Peyer's patch (tissue), 4 donors: Measurements from ENCODE around the genes CHTOP and CFAP141.

- PRO-cap, result bidirectional peak, plus-strand start at chr1:153614437, minus-strand start at chr1:153614357
- RAMPAGE, long total RNA, 4 experiments, result start-site peak on the minus strand in 1 of 4 experiments, at chr1:153614728-153615019 at its widest, 126 to 196 reads per replicate
Observed at GRCh38 chr1:153614022-153615140, 1.4 kb upstream of the S100A16 start.

GRCh38 chr1:153633991-153634711, at the start of gene CHTOP:
Gene CHTOP, plus strand, starts transcription at chr1:153634066.
- PRO-cap, result bidirectional peak, plus-strand start at chr1:153634080, minus-strand start at chr1:153633853; bidirectional peak, plus-strand start at chr1:153634587, minus-strand start at chr1:153634333
- RAMPAGE, long total RNA, 4 experiments, result start-site peak on the plus strand in 3 of 4 experiments, at chr1:153634075-153634260 at its widest, 21 to 80 reads per replicate; start-site peak on the minus strand in 3 of 4 experiments, at chr1:153634231-153634467 at its widest, 5 to 30 reads per replicate

- PRO-cap, result no peak
- RAMPAGE, long total RNA, 4 experiments, result no peak in any of the 4 experiments
Observed at GRCh38 chr1:153750441-153751313, 22.8 kb downstream of the INTS3 start.

DNA sequence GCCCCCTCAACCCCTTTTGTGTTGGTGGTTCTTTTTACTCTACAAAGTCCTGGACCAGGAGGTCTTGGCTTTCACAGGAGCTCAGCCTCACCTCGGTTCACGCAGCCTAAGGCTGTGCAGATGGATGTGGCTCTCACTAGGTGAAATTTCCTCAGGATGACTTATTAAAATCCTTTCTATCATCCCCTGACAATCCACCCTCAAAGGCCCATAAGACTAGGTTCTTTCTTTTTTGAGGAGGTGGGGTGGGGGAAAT, 30.5 kb downstream of the SLC27A3 start:
- PRO-cap, result no peak
- RAMPAGE, long total RNA, 4 experiments, result no peak in any of the 4 experiments

DNA sequence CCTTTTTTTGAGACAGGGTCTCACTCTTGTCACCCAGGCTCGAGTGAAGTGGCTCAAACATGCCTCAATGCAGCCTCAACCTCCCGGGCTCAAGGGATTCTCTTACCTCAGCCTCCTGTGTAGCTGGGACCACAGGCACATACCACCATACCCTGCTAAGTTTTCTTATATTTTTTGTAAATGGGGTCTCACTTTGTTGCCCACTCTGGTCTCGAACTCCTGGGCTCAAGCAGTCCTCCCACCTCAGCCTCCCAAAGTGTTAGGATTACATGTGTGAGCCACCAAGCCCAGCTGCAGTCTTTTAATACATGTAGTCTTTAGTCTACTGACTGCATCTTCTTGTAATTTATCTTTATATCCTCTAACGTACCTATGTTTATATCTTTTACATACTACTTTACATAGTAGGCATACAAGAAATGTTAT, 20.3 kb downstream of the GATAD2B start:
- PRO-cap, result no peak
- RAMPAGE, long total RNA, 4 experiments, result no peak in any of the 4 experiments

DNA sequence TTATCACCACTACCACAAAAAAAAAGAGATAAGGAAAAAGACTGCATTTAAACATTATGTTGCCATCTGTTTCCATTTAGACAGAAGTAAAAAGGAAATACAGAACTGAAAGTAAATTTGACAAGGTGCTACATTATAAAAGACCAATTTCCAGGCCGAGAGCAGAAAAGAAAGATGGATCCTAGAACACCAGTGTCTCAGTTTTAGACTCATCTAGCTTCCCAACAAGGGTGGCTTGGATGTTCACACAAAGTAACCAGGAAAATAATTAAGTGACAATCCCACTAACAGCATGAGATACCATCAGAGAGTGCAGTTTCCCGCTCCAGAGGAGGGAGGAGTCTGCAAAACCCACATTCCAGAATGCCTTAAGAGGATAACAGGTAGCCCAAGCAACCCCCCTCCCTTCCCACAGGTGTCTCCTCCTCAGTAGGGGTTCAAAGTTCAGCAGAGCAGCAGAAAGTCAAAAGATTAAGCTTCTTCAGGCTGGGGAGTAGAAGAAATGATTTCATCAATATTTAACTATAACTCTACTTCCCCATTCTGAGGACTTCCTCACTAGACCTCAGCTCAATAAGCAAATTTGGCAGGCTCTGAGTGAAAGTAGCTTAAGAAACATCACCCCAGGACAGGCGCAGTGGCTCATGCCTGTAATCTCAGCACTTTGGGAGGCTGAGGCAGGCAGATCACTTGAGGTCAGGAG, 11.7 kb downstream of the TPM3 start:
- PRO-cap, result unidirectional peak, minus-strand start at position 365 of the sequence
- RAMPAGE, long total RNA, 4 experiments, result no peak in any of the 4 experiments

DNA sequence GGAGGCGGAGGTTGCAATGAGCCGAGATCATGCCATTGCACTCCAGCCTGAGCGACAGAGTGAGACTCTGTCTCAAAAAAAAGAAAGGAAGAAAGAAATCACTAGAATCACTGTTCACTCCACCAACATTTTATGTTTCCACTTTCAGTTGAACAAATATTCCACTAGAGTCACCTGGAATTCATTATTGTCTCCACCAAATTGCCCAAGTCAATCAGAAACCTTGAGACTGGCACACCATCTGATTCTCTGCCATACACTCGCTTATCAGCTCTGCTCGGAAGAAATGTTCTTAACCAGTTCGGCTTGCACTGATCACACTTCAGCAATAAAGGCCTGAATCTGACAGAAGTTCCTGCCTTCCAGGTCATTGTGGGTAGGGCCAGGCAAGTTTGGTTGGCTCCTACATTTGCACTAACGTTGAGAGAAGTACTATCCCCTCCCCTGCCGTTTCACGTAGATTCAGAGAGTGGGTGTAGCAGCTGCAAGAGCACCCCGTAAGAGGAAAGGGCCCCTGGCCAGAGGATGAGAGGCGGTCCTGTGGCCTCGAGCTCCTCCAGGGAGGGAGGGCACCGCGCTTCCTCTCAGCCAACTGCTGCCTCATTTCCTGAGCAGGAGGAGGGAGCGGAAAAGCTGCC, 9.9 kb downstream of the TPM3 start:
- PRO-cap, result bidirectional peak, plus-strand start at position 614 of the sequence, minus-strand start at position 594 of the sequence
- RAMPAGE, long total RNA, 4 experiments, result no peak in any of the 4 experiments

DNA sequence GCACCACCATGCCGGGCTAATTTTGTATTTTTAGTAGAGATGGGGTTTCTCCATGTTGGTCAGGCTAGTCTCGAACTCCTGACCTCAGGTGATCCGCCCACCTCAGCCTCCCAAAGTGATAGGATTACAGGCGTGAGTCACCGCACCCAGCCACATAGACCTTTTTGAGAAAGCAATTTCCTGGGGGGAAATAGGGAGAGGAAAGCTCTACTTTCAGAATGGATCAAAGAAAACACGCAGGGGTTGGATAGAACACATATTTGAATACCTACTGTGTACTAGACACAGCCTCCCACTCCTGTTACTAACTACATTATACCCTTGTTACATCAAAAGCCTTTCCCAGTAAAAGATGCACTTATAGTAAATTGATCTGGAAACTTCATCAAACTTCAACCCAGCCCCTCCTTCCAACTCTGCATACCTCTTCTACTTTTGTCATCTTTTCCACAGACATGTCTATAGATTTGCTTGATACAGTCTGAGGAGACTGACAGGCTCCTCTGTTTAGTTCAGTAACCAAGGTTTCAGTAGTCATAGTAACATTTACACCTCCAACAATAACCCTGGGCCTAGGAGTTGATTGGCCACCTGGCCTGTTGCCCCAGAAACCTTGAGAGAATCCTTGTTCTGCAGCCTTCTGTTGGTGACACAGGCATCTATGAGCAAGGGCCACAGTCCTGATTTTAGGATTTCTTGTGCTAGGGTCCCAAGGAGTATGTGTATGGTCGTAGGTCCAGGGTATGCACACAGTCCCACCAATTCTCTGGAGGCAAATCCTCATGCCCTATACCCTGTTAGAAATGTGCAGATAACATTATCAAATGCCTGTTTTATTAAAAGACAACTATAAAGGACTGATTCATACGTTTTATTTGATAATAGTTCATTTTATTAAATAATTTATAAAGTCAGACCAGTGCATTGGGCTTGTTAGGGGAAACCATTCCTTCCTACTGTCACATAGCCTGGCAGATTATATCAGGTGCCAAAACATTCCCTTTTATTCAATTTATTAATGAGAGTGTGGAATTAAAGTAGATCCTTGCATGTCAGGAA, at the start of gene CFAP141:
Gene CFAP141 (minus strand): TSS at position 483 of the 1,059 bp plus-strand sequence.
- PRO-cap, result no peak
- RAMPAGE, long total RNA, 4 experiments, result no peak in any of the 4 experiments

DNA sequence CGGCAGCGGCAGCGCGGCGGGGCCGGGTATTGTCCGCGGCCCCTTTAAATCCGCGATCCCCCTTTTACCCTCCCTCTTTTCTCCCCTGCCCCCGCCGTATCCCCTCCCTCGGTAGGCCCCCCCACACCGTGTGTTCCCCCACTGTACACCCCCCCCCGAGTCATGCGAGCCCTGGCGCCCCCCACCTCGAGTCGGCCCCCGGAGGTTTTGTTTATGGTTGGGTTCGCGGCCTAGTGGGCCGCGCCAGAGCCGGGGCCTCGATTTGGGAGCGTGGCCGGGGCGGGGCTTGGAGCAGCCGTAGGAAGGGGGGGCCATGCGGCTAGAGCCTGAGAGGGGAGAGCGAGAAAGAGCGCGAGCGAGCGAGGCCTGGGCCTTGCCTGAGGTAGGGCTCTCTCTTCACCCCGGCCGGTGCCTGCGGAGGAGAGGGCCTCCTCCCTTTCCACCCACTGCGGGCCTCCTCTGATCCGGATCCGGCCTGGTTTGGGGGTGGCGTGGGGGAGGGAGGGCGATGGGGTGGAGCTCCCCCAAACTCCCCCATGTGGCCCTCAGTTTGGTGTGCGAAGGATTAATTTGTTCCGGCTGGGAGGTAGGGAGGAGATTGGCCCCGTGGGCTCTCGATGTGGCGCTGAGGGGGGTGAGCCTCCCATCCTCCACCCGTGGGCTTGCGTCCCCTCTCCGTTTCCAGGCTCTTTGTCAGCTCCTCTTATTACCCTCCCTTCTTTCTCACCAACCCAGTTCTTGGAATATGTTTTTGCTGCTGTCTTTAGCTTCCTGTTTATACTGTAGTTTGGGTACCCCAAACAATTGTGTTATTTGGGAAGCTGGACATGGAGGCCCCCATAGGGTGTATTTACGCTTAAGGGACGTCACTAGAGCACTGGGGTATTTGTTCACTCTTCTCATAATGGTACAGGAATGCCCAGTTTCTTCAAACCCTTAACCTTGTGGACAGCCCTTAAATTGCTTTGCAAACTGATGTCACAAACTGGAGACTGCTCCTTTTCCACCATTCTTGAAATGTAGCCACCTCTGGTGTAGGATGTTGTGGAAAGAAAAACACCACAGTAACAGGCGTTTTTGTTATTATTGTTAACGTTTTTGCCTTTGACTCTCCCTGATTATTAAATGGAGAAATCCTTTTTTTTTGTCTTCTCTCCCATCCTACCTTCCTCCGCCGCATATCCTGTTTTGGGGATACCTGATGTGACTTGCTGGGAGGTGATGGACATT, 675 bp downstream of the UBAP2L start:
- PRO-cap, result no peak
- RAMPAGE, long total RNA, 4 experiments, result start-site peak on the plus strand in 2 of 4 experiments, centred at positions 185 to 310 of the sequence, 10 to 13 reads per replicate

DNA sequence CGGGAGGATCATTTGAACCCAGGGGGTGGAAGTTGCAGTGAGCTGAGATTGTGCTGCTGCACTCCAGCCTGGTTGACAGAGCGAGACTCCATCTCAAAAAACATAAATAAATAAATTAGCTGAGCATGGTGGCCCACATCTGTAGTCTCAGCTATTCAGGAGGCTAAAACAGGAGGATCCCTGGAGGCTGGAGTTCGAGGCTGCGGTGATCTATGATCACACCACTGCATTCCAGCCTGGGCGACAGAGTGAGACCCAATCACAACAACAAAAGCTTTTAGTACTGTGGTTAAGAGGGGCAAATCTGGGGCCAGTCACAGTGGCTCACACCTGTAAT, 5.5 kb downstream of the HAX1 start:
- PRO-cap, result no peak
- RAMPAGE, long total RNA, 4 experiments, result no peak in any of the 4 experiments

- PRO-cap, result no peak
- RAMPAGE, long total RNA, 4 experiments, result no peak in any of the 4 experiments
Observed at GRCh38 chr1:154334968-154335295, 9.6 kb downstream of the ATP8B2 start.

DNA sequence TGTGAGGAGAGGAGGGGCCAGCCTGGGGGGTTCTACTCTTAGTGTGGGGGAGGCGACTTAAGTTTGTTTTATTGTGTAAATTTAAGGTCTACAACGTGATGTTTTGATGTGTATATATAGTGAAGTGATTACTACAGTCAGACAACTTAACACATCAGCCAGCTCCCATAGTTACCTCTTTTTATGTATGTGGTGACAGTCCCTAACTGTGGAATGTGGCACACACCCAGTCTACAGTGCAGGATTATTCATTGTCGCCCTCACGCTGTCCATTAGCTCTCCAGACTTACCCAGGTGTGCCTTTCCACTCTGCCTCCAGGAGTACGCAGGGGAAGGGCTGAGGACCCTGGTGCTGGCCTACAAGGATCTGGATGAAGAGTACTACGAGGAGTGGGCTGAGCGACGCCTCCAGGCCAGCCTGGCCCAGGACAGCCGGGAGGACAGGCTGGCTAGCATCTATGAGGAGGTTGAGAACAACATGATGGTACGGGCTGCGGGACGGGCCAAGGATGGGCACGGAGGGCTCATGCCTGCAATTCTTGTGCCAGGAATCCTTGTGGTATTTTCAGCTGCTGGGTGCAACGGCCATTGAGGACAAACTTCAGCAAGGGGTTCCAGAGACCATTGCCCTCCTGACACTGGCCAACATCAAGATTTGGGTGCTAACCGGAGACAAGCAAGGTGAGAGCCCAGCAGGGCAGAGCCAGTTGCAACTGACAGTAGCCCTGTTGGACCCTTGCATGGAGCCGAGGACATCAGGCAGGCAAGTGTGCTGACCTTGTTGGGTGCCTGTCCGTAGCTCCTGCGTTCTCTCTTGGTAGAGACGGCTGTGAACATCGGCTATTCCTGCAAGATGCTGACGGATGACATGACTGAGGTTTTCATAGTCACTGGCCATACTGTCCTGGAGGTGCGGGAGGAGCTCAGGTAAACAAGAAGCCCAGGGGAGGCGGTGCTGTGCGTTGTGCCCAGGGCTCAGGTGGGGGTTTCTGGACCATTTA, 18.5 kb downstream of the ATP8B2 start:
- PRO-cap, result no peak
- RAMPAGE, long total RNA, 4 experiments, result no peak in any of the 4 experiments

DNA sequence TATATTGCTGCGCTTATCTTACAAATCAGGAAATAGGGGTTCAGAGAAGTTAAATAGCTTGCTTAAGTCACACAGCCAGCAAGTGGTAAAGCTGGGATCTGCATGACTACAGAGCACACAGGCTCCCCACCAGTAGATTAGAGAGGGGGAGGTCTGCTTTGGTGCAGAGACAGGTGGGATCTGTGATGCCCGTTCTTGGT, 2.0 kb upstream of the IL6R start:
- PRO-cap, result no peak
- RAMPAGE, long total RNA, 4 experiments, result no peak in any of the 4 experiments

DNA sequence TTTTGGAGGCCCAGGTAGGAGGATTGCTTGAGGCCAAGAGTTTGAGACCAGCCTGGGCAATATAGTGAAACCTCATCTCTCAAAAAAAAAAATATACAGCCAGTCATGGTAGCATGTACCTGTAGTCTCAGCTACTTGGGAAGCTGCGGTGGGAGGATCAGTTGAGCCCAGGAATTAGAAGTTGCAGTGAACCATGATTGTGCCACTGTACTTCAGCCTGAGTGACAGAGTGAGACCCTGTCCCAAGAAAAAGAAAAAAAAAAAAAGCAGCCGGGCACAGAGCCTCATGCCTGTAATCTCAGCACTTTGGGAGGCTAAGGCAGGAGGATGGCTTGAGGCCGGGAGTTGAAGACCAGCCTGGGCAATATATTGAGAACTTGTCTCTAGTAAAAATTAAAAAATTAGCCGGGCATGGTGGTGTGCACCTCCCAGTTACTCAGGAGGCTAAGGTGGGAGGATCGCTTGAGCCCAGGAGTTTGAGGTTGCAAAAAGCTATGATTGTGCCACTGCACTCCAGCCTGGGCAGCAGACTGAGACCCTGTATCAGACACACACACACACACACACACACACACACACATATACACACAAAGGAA, 20.5 kb downstream of the IL6R start:
- PRO-cap, result unidirectional peak, plus-strand start at position 267 of the sequence
- RAMPAGE, long total RNA, 4 experiments, result no peak in any of the 4 experiments

- PRO-cap, result bidirectional peak, plus-strand start at chr1:154427912, minus-strand start at chr1:154427601; unidirectional peak, minus-strand start at chr1:154427974
- RAMPAGE, long total RNA, 4 experiments, result no peak in any of the 4 experiments
Observed at GRCh38 chr1:154427316-154428271, 22.5 kb downstream of the IL6R start.

GRCh38 chr1:154430211-154430645, 25.1 kb downstream of the IL6R start:
- PRO-cap, result no peak
- RAMPAGE, long total RNA, 4 experiments, result no peak in any of the 4 experiments

GRCh38 chr1:154453409-154454238, 48.4 kb upstream of the TDRD10 start:
- PRO-cap, result unidirectional peak, plus-strand start at chr1:154453873
- RAMPAGE, long total RNA, 4 experiments, result start-site peak on the plus strand in 1 of 4 experiments, at chr1:154453646-154453746 at its widest, 22 reads per replicate

- PRO-cap, result no peak
- RAMPAGE, long total RNA, 4 experiments, result no peak in any of the 4 experiments
Observed at GRCh38 chr1:154460343-154461016, 41.5 kb upstream of the TDRD10 start.

- PRO-cap, result no peak
- RAMPAGE, long total RNA, 4 experiments, result start-site peak on the plus strand in 1 of 4 experiments, at chr1:154466077-154466191 at its widest, 38 reads per replicate
Observed at GRCh38 chr1:154465394-154466379, 36.3 kb upstream of the TDRD10 start.

- PRO-cap, result bidirectional peak, plus-strand start at chr1:154475045, minus-strand start at chr1:154474881
- RAMPAGE, long total RNA, 4 experiments, result no peak in any of the 4 experiments
Observed at GRCh38 chr1:154474763-154475228, 27.2 kb upstream of the TDRD10 start.